Sternocleidomastoid (tissue), 1 donor: Measurements from ENCODE around the gene NAT10.

DNA sequence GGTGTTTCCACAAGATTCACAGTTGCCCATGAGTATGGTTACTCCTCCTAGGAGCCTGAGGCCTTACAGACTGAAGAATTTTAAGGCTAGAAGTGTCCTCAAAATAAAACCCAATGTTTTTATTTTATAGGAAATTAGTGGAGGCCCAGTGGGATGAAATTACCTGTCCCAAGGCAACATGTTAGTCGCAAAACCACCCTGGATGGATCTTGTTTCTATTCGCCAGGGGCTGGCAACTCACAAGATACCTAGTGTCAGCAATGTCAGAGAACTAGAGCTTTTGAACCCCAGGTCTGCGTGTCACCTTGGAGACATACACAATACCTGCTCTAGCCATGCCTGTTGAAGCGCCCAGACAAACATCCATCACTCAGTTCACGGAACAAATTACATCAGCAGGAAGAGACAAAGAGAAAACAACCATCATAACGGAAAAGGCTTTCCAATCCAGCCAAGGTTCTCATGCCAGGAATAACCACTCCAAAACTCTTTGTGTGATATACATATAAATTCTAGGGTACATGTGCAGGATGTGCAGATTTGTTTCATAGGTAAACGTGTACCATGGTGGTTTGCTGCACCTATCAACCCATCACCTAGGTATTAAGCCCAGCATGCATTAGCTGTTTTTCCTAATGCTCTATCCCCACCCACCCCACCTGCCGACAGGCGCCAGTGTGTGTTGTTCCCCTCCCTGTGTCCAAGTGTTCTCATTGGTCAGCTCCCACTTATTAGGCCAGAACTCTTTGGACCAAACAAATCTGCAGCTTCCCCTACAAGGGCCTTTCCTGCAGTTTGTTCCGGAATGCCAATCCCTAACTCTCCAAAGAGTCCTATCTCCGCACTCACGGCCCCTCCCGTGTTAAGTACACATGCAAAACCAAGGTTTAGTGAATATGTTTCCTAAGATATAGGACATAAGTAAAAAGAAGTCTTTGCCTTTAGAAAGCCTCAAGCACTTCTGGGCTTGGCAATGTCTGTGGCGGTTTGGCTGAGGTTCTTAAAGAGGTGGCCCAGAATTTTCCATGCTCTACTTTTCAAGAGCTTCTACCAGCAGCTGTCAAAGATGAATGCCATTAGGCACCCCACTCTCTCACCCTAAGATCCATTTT, 2.0 kb downstream of the CD59 start:
- PRO-cap, result no peak

GRCh38 chr11:33772246-33772838, 2.0 kb downstream of the FBXO3 start:
- PRO-cap, result no peak

GRCh38 chr11:33774764-33775198, 461 bp upstream of the FBXO3 start:
- PRO-cap, result no peak

GRCh38 chr11:33877118-33877608, 14.7 kb downstream of the LMO2 start:
- PRO-cap, result no peak

GRCh38 chr11:34071500-34072137, 20.1 kb downstream of the CAPRIN1 start:
- PRO-cap, result no peak

DNA sequence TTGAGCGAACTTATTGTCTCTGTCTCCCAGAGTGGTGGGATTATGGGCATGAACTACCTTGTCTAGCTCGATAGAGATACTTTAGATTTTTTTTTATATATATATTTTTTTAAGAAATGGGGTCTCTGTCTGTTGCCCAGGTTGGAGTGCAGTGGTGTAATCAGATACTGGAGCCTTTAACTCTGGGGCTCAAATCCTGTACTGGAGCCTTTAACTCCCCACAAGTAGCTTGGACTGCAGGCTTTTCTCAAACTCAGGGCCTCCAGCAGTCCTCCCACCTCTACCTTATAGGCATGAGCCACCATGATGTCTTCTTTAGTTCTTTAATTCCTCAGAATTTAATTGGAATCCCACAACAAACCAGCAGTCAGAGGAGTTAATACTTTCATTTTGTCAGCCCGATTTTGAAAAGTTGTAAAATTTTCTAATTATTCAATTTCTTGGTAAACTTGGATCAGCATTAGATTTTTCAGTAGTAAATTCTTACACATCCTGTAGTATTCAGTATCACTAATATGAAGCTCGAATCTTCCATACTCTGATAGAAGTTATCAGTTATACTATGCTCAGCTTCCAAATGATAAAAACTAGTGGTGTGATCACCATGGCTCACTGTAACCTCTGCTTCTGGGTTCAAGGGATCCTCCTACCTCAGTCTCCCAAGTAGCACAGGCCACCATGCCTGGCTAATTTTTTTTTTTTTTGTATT, 12.2 kb upstream of the NAT10 start:
- PRO-cap, result no peak

- PRO-cap, result bidirectional peak, plus-strand start at chr11:34105629, minus-strand start at chr11:34105480
Measured at GRCh38 chr11:34104839-34105791, at the start of gene NAT10. NAT10 (plus strand) TSS chr11:34105629.

DNA sequence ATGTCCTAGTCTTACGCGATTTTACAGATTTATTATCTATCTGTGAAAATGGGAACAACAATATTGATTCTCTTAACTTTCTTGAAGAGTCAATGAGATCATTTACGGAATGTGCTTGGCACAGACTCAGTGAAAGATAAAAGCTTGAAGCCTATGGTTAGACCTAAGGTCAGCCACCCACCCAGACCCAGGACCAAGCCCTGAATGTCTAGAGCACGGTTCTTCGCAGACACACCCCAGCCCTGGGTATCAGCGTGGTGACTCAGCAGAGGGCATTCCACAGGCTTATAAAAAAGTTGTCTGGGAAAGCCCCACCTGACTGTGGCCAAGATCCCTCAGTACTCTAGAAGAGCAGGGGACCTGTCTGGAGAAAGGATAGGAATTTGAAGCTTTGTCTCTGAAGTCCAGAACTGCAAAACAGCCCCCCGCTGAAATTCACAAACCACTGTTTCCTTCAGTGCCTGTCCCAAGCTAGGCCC, 114.2 kb downstream of the ABTB2 start:
- PRO-cap, result no peak

DNA sequence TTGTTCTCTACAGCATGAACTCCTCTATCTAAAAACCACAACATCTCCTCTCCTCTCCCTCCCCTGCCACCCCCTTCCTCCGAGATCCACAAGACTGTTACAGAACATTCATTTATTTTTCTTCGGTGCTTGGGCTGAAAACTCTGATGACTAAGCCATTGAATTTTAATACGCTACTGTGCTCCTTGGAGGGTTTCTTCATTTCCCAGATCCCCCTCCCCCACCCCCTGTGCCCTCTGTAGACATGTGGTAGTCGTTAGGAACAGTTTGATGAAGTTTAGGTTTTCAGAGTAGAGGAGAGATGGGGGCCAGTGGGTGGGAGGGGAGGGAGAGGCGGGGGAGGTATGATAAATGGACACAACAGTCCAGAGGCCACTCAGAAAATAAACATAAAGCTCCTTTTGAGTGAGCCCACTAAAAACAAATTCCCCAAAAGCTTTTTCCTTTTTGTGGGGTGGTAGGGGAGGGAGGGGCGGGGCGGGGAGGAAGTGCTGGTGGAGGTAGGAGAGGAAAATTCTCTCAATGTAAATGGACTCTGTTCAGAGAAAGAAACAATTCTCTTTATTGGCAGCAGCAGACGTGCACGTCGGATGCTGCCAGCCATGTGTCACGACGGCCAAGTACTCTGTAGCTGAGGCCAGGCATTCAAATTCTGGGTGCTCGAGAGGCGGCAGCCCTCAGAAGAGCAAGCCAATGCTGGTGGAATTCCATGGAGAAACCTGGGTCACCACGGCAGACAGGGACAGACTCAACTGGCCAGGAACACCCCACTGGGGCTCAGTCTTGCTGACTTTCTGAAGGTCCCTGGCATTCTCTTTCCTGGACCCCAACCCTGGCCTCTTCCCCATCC, 91.0 kb downstream of the ABTB2 start:
- PRO-cap, result no peak

GRCh38 chr11:34313098-34313370, 44.8 kb downstream of the ABTB2 start:
- PRO-cap, result no peak

DNA sequence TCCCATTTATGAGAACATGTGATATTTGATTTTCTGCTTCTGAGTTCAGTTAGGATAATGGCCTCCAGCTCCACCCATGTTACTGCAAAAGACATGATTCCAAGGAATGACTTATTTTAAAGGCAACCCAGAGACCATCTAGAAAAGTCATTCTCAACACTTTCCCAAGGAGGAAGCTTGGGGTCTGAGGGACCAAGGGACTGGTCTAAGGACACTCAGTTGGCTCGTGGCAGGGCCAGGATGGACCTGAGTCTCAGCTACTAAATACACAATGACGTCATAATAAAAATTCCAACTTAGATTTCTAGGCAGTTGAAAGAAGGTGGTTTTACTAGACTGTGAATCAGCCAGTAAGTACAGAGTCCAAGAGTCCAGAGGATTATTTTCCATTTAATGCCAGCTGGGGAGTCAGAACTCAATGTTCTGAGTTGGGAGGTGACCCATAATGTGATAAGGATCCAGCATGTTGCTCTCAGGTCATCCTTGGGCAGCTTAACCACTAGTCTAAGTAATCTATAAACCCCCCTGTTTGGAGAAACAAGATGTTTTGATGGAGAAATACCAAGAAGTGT, 39.4 kb downstream of the ABTB2 start:
- PRO-cap, result no peak

- PRO-cap, result no peak
Measured at GRCh38 chr11:34622826-34624023, 2.3 kb downstream of the EHF start.

- PRO-cap, result no peak
Measured at GRCh38 chr11:34630357-34630611, 9.4 kb downstream of the EHF start.

- PRO-cap, result no peak
Measured at GRCh38 chr11:34650349-34651042, 29.6 kb downstream of the EHF start.

DNA sequence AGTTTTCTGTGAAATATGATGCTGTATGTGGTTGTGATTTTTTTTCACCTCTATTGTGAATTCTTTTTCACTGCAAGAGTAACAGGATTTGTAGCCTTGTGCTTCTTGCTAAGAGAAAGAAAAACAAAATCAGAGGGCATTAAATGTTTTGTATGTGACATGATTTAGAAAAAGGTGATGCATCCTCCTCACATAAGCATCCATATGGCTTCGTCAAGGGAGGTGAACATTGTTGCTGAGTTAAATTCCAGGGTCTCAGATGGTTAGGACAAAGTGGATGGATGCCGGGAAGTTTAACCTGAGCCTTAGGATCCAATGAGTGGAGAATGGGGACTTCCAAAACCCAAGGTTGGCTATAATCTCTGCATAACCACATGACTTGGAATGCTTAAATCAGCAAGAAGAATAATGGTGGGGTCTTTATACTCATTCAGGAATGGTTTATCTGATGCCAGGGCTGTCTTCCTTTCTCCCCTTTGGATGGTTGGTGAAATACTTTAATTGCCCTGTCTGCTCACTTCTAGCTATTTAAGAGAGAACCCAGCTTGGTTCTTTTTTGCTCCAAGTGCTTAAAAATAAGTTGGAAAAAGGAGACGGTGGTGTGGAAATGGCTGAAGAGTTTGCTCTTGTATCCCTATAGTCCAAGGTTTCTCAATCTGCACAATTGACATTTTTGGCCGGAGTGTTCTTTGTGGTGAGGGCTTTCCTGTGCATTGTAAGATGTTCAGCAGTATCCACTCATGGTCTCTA, 38.4 kb downstream of the EHF start:
- PRO-cap, result no peak

GRCh38 chr11:34909932-34910606, 6.1 kb downstream of the APIP start:
- PRO-cap, result no peak

GRCh38 chr11:35012637-35013165, 96.3 kb downstream of the PDHX start:
- PRO-cap, result no peak

GRCh38 chr11:35143701-35144846, 5.1 kb downstream of the CD44 start:
- PRO-cap, result no peak

DNA sequence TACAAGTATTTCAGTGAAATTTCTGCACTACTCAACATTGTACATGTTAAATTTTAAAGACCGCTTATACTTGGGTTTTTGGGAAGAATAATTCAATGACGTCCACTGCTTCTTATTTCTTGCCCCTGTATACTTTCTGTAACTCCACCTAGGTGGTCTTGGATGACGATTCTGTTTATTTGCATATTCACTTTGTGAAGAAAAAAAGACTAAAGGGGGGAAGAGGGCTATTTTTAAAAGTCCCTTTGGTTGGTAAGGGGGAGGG, 68.4 kb downstream of the CD44 start:
- PRO-cap, result no peak

GRCh38 chr11:35216936-35217790, 78.2 kb downstream of the CD44 start:
- PRO-cap, result no peak